ReNcell CX (cell line): ENCODE results near the gene USP7.

- PRO-cap, result no peak
These were observed 19.6 kb downstream of the CARHSP1 start for GRCh38 chr16:8849064-8849715.

- PRO-cap, result no peak
These were observed 7.4 kb downstream of the CARHSP1 start for GRCh38 chr16:8861206-8862102.

- PRO-cap, result no peak
These were observed 1.5 kb downstream of the CARHSP1 start for GRCh38 chr16:8867047-8867987.

- PRO-cap, result no peak
These were observed 2.2 kb upstream of the CARHSP1 start for GRCh38 chr16:8871082-8871423.

- PRO-cap, result no peak
These were observed 9.9 kb downstream of the LITAFD start for GRCh38 chr16:8892021-8892579.

DNA sequence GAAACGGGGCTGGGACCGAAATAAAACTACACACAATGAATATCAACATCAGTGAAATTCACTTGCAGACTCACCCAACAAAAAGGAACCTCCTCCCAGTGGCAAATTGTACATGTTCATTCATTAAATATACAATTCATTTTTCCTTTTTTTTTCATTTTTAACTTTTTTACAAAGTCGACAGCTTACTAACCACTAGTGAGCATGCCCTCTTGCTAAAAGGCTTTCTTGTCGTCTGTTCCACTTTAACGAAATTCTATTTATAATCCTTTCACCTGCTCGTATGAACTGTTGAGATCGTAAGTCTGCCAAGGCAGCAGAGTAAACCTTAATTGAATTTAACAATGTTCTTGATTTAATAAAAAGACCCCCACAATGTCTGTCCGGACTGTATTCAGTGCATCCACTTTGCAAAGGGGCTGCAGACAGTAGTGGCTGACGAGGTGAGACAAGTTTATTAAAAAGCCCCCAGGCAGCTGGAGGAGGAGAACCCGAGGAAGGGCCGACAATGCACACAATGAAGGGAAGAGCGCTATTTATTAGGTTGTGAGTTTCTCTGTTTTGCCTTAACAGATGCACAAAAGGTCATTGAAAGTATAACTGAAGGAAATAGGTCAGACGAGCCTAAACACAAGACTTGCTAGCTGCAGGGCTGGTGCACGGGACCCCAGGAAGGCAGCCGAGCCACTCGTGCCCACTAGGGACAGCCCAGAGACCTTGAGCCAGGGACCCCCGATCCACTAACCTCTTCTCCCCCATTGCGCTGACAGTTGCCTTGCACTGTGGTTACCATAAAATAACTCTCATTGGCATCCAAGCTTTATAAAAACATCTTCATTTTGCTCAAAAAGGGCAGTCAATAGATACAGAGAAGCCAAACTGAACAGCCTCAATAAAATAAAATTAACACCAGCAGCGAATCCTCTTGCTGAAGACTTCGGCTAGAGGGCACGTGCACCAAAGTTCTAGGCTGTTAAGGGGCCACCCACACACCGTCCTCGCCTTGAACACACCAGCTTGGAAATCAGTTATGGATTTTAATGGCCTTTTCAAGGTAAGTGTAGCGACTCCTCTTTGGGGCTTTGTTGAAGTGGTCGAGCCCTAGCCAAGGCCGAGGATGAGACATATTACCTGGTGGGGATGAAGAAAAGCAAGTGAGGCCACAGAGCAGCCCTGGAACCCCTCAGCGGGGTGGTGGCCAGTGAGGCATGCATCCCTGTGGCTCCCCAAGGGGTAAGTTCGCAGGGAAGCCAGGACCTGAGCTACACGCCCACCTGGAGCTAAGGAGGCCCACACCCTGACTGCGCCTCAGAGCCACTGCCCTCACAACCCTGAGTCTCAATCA is 11.3 kb downstream of the LITAFD start:
- PRO-cap, result no peak

DNA sequence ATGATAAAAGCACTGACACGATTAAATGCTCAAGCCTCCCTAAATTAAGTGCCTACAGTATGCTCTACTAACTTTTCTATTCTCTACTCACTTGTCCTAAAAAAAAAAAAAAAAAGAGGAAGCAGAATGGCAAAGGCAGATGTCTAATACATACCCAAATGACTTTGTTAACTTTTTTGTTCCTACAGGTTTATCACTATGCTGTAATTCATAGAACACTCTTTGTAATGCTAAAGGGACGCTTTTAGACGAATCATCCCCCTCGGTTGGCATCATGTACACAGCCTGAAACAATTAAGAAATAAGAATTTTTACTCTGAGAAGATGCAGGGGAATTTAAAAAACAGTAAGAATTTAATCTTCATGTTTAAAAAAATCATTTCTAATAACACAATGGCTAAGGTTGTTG is 34.7 kb downstream of the LITAFD start:
- PRO-cap, result no peak

DNA sequence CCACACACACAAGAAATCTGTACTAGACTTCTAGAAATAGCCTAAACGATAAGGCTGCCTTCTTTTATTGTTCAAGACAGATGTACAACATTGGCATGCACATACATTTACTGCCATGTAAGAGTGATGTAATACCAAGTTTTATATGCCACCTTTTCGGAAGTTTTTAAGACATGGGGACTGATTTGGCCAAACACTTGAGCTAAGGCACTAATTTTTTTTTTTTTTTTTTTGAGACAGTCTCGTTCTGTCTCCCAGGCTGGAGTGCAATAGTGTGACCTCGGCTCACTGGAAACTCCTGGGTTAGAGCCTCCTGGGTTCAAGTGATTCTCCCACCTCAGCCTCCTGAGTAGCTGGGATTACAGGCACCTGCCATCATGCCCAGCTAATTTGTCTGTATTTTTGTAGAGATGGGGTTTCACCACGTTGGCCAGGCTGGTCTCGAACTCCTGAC is 28.7 kb downstream of the USP7 start:
- PRO-cap, result no peak

DNA sequence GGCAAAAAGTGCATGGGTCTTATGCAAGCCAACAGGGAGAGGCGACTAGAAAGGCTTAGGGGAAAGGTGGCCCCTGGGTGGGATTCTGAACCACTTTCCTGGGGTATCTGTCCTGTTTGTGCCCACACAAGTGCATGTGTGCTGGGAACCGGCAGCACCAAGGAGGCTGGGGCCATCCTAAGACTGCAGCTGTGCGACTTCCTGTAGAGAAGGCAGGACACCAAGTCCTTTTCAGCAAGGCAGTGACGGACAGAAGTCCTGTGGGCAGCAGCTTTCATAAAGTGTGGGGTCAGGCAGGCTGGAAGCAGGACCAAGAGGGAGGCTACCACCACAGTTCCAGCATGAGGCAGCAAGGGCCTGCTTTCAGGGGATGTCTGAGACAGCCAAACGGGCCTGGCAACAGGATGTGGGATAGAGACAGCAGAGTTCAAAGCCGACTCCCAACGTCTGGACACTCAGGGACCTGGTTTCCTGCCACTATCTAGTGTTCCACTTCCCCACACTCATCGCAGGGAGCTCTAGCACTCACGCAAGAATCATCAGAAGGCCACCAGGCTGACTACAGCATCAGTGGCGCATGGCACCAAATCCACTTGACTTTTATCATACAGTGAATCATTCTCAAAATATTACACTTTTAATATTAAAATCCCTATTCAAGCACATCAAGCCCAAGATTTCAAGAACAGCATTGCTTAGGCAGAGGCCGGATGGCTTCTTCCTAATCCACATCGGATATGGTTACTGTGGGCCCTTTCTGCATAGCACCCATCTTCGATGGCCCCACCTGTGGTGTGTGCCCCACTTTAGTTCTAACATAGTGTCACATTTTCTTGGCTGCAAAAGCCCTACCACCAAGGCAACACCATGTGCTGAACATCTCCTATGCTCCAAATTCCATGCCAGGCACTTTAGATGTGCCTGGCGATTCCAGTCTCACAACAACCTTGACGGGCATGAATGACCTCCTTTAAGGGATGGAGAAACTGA is 5.2 kb downstream of the USP7 start:
- PRO-cap, result no peak

GRCh38 chr16:8963099-8964175 is at the start of gene USP7:
TSS of gene USP7 (minus strand) at chr16:8963906.
- PRO-cap, result bidirectional peak, plus-strand start at chr16:8963508, minus-strand start at chr16:8963434; bidirectional peak, plus-strand start at chr16:8964069, minus-strand start at chr16:8963881

GRCh38 chr16:8987215-8987741 is 23.6 kb upstream of the USP7 start:
- PRO-cap, result no peak

DNA sequence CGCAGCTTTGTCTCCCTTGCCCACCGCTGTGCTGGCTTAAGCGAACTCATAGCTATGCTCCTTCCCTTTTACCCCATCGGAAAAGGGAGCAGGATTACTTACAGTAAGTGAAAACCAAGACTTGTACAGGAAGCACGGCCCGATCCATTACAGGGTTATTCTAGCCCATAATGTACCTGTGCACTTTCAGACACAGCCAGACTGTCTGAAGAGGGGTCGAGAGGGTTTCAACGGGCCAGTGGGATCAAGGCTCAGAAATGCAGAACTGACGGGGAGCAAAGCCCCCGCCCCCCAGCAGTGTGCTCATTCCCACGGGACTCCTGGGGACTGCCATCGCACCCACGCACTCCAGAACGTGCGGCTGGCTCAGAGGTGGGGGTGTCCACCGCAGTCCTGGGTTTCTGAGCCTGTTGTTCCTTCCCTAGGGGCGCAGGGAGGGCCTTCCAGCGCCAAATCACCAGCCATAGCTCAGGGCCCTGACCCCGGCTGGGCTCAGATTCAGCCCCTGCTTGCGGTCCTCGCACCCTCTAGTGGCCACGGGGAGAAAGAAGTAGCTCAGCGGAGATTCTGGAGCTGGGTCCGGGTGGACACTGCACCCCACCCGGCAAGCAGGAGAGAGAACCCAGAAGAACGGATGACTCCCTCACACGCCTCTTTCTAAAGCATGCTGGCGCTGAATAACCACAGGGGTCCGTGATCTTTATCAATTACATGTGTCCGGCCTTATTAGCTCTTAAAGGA is 44.9 kb upstream of the USP7 start:
- PRO-cap, result no peak

GRCh38 chr16:9105094-9106164 is 14.0 kb downstream of the HAPSTR1 start:
- PRO-cap, result no peak

DNA sequence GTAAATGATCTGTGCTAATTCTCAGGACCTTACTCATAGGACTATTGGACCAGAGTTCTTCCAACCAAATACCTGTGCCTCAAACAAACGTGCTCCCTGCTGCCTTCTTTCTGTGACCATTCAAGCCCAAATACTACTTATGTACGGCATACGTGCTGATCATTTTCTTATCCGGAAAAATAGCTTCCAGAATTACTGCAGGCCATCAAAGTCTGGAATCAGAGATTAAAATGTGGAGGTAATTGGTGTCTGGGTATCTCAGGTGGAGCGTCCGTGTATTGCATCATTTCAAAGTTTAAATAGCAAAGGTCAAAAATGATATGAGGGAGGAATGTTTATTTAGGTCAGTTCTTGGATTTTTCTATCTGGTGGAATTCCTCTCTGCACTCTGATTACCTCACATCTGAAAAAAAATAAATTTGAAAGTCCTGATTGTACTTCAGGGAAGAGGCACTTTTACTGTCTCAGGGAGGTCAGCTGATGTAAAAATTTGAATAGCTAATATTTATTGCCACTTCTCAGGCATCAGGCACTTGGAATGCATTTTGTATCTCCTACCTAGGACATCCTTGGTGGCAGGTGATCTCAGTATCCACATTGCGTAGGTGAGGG is 454.0 kb downstream of the HAPSTR1 start:
- PRO-cap, result no peak

DNA sequence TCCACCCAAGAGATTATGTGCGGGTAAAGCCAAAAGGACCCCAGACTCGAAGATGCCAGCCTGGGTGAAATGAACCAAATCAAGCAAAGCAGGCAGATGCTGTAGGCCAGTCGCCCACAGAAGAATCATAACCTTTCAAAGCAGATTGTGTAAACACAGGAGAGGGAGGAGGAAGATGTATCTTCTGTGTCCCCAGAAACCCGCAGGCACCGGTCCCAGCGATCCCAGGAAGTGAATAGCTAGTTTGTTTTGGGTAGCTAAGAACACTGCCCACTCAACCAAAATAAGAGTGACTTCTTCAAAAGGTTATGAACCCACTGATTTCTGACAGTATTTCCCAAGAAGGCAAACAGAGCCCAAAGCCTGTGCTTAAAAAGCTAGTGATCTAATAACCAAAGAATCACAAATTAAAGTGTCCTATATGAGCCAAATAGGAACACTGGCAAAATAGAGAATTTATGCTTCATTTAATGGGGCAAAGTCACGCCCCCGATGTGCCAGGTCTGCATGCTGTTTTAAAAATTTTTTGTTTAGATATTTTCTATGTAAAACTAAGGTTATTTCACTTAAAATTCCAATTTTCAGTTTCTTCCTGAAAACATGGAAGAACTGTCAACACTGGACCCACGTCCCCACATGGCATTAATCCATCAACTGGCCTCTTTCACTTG is 67.7 kb downstream of the GRIN2A start:
- PRO-cap, result no peak

DNA sequence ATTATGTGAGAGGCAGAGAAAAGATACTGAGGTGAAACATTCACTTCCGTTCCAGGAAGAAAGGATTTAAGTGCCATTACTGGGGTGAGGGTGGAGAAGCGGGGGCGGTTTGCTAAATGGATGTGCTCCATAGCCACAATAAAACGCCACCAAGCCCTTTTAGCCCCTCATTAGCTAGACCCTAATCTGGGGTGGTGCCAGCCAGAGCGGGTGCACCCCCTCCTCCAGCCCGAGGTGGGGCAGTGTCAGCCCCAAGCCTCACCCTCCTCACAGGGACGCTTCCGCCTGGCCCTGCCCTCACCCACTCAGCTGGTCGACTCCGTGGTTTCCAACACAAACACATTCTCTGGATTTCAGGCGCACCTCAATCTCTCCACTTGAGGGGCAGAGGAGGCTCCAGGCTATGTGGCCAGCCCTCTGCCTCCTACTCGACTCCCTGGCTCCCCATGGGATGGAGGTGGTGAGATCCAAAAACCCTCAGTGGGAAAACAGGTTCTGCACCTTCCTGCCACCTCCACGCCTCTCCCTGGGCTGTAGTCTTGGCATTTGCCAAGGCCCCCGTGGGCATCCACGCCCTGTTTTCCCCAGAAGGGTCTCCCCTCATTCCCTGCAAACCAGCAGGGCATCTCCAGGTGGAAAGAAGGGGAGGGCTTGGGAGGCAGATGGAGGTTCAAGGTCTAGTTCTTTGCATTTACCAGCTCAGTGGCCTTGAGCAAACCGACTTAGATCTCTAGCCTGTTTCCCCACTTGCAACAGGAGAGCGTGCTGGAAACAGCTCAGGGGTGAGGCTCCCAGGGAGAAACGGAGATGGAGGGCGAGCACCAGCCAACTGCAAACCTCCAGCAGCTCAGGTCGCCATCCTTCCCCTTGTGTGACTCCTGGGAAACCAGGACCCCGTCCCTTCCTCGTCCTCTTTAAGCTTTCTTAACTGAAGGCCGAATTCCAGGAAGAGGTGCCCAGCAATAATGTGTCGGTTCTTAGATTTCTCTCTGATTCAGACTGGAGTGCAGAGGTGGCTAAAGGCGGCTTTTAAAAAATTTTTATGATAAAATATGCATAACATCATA is 1.7 kb downstream of the EMP2 start:
- PRO-cap, result no peak

- PRO-cap, result no peak
These were observed 19.2 kb upstream of the EMP2 start for GRCh38 chr16:10599536-10599994.

- PRO-cap, result no peak
These were observed 10.9 kb upstream of the TVP23A start for GRCh38 chr16:10829515-10829877.

DNA sequence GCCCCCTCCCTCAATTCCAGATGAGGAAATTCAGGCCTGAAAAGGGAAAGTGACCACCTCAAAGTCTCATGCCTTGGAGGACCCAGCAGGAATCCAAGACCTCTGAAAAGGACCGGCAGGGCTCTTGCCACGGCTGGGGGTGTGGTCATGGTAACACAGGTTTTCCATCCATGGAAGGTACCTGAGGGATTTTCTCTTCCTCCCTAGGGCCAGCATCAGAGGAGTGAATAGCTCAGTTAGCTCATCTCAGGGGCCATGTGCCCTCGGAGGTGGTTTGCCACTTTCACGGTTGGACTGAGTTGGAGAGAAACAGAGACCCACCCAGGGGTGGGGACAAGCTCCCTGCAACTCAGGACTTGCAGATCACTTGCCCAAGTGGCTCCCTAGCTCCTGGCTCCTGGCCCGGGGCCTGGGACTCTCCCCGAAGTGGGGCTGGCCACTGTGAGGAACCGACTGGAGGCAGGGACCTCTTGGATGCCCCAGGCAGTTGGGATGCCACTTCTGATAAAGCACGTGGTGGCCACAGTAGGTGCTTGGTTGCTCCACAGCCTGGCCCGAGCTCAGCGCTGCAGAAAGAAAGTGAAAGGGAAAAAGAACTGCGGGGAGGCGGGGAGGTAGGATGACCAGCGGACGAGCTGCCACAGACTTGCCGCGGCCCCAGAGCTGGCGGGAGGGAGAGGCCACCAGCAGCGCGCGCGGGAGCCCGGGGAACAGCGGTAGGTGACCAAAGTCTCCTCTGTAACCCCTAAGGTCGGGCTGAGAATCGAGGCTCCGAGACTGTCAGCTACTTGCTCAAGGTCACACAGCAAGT is 1.5 kb downstream of the CIITA start:
- PRO-cap, result no peak

- PRO-cap, result no peak
These were observed 2.2 kb downstream of the CIITA start for GRCh38 chr16:10879138-10879729.